CMK (cell line): ENCODE measurements around the gene KIF2C.

- RRBS, result no CpG with 5 or more reads among the region's 10 CpGs
Observed at GRCh38 chr1:43543369-43543980, 12.8 kb downstream of the PTPRF start.

GRCh38 chr1:43545607-43546796 lies 15.3 kb downstream of the PTPRF start:
- RRBS, result no CpG with 5 or more reads among the region's 22 CpGs

DNA sequence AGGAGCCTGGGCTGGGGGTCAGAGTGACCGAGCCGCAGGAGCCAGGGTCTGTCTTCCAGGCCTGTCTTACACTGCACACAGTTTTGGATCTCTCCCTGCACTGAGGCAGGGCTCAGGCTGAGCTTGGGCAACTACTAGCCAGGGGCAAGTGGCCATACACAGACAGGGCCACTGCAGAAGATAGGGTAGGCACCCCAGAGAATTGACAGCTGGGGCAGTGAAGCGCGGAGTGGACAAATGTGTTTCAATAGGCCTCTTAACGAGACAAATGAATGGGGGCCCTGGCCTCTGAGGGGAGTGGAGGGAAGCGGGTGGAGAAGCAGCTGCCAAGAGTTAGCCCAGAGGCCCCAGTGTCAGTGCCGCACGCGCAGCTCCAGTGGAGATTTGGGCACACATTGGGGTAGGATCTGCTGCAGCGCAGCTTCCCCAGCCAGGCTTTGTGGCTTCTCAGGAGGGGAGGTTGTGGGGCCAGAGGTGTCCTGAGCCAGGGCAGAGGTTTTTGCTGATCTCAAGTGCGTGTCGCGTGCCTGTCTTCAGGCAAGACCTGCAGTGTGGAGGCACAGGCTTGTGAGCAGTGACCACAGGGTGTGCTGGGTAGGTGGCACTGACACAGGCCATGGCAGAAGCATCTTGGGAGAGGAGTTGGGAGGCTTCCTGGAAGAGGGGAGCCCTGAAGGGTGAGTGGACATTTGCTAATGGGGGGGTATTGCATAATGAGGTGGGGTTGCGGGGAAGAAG lies 16.9 kb downstream of the PTPRF start:
- RRBS, result no CpG with 5 or more reads among the region's 14 CpGs

DNA sequence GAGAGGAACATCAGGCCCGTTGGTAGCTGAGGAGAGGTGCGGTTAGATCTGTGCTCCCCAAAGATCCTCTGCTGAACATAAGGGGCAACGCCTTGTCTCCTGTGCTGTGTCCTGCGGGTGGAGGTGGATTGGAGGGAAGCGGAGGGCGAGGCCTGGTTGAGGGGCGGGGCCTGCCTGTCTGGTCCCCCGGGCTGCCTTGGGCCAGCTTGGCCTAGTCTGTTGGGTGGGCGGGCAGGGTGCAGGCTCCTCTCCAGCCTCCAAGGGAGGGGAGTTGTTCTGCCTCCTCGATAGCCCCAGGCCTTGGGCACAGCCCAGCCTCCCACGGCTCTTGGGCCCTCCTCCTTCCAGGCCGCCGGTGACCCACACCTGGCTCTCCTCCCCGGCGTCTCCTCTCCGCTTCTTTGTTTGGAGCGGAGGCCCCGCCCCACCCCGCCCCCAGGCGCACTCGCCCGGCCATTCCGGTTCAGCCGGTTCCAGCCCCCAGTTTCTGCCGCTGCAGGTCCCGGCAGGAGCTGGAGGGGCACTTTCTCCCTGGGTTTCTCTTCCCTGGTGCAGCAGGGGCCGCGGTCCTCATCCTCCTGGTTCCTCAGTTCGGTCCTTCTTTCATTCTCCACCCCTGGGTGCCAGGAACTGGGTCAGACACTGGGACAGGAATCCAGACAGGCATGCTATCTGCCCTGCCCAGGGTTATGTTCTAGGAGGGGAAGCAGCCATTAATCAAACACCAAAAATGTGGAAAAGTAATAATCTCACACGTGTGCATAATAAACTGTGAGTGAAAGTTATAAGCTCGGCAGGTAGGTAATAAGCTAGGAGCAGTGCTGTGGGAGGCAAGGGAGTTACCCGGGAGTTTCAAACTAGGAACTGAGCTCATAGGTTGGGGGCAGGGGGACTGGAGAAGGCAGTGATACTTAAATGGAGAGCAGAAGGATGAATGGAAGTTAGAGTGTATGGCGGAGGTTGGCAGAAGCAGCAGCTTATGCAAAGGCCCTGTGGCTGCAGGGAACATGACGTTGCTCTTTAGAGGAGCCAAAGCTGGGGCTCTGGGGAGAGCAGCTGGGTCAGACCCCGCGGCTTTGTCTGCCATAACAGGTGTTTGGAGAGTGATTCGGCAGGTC lies 19.6 kb downstream of the PTPRF start:
- RRBS, result 46% methylated on average over 11 of the region's 37 CpGs

- RRBS, result 96% methylated on average over 8 of the region's 33 CpGs
Observed at GRCh38 chr1:43597609-43598255, 52.2 kb upstream of the KDM4A start.

- RRBS, result no CpG with 5 or more reads among the region's 4 CpGs
Observed at GRCh38 chr1:43610980-43611735, 38.8 kb upstream of the KDM4A start.

GRCh38 chr1:43708722-43709335 lies 1.5 kb downstream of the ST3GAL3 start:
- RRBS, result no CpG with 5 or more reads among the region's 6 CpGs

DNA sequence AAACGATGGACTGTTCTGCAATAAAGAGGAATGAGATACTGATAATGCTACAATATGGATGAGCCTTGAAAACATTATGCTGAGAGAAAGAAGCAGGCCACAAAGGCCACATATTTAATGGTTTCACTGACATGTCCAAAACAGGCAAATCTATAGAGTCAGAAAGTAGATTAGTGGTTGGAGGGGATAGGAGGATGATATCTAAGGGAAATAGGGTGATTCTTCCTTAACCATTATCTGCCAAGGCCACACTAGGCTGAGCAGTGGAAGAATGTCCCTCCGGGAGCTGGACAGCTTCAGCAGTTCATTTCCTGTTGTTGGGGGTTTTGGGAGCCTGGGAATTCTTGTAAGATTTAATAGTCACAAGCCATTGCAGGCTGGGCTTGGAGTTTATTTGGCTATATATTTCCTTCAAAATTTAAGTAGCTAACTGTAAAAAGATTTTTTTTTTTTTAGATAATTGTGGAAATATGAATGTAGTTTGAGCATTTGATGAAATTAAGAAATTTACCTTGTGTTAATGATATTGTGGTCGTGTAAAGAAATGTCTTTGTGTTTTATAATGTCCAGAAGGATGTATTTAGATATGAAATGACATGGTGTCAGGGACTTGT lies 53.6 kb downstream of the ST3GAL3 start:
- RRBS, result no CpG with 5 or more reads among the region's 3 CpGs

- RRBS, result no CpG with 5 or more reads among the region's 5 CpGs
Observed at GRCh38 chr1:43766865-43767740, 59.8 kb downstream of the ST3GAL3 start.

- RRBS, result no CpG with 5 or more reads among the region's 8 CpGs
Observed at GRCh38 chr1:43783458-43784285, 76.3 kb downstream of the ST3GAL3 start.

- RRBS, result 96% methylated on average over 9 of the region's 25 CpGs
Observed at GRCh38 chr1:43997140-43997956, 5.9 kb downstream of the CCDC24 start.

- RRBS, result no CpG with 5 or more reads among the region's 7 CpGs
Observed at GRCh38 chr1:44262408-44262992, 49.2 kb downstream of the DMAP1 start.

GRCh38 chr1:44338843-44339430 lies 16.1 kb downstream of the ERI3 start:
- RRBS, result no CpG with 5 or more reads among the region's 9 CpGs

- RRBS, result no CpG with 5 or more reads among the region's 3 CpGs
Observed at GRCh38 chr1:44351651-44352201, 3.3 kb downstream of the ERI3 start.

DNA sequence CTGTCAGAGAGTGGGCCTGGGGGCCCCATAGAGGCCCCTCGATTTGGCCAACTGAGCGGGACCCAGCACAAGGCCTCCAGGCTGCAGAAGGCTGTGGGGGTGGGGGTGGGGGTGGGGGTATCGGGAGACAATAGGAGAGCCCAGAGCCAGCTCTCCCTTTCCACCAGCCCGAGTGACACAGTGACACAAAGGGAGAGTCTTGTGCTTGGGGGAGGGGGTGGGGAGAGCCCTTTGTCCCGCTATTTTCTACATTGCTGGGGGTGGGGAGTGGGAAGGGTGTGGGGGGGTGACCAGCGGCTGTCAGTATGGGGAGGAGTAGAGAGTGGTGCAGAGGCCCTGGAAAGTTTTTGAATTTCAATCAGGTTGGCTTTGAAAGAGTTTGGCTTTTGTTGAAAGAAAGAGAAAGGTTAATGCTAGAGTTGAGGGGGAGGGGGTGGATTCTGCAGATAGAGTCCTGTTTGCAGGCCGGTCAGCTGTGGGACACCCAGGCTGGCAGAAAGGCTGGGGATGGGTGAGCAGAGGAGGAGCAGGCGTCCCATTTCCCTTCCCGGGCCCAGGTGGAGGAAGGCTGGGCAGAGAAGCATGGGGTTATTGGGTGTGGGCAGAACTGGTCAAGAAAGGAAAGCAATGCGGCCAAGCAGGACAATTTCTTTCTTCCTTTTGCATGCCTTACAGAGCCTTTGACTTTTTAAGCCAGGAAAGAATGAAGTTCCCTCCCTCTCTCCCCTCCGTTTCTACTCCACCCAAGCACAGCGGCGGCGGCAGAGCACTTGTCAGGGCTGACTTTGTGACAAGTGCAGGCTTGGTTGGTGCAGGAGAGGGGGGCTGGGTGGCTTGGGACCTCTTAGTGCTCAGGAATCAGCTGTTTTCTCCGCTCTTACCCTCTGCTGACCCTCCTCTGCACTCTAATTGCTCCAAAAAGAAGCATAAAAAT lies 96.2 kb downstream of the RNF220 start:
- RRBS, result 94% methylated on average over 3 of the region's 15 CpGs

GRCh38 chr1:44587826-44588276 lies 86.4 kb downstream of the TMEM53 start:
- RRBS, result no CpG with 5 or more reads among the region's 10 CpGs

- RRBS, result no CpG with 5 or more reads among the region's 35 CpGs
Observed at GRCh38 chr1:44650210-44651750, 23.5 kb downstream of the TMEM53 start.

GRCh38 chr1:44739327-44740612 lies at the start of gene KIF2C:
KIF2C (plus strand) TSS chr1:44739837.
- RRBS, result 1% methylated on average over 9 of the region's 71 CpGs

- RRBS, result no CpG with 5 or more reads among the region's 5 CpGs
Observed at GRCh38 chr1:44778568-44778831, 3.2 kb downstream of the RPS8 start.

- RRBS, result no CpG with 5 or more reads among the region's 6 CpGs
Observed at GRCh38 chr1:44793346-44794047, 5.5 kb upstream of the BEST4 start.